SK-N-SH (cell line): ENCODE results near the gene SCN10A.

DNA sequence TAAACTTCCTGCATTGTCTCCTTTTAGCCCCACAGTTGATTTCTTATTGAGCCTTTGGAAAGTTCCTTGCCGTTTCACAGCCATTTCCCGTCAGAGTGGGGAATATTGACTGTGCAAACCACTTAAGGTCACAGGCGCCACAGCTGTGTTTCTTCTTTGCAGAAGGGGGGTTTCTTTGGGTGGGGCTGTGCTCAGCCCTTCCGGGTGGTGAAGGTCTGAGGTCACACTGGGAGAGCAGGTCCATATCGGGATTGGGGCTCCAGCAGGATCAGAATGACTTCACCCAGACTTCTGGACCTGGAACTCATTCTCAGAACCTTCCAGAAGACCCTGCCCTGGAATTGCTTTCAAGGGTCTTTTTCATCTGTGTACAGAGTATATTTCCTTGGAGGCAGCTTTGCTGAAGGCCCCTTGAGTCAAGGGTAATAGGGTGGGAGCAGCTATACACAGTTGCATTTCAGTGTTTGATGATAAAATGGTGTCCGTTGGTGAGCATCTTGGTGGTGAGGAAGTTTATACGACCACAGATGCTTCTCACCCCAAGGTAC lies 122.7 kb downstream of the ITGA9 start:
- RRBS: no CpG with 5 or more reads among the region's 7 CpGs
CAGE:
- cytosol, long polyA plus RNA: no peak
- long polyA plus RNA: no peak
- nucleus, long polyA plus RNA: no peak

GRCh38 chr3:37667396-37667803 lies 194.3 kb upstream of the CTDSPL start:
- RRBS: no CpG with 5 or more reads among the region's 5 CpGs
CAGE:
- cytosol, long polyA plus RNA: no peak
- long polyA plus RNA: no peak
- nucleus, long polyA plus RNA: no peak

GRCh38 chr3:37765457-37766152 lies 96.1 kb upstream of the CTDSPL start:
- RRBS: 26% methylated on average over 4 of the region's 12 CpGs
CAGE:
- cytosol, long polyA plus RNA: no peak
- long polyA plus RNA: no peak
- nucleus, long polyA plus RNA: no peak

DNA sequence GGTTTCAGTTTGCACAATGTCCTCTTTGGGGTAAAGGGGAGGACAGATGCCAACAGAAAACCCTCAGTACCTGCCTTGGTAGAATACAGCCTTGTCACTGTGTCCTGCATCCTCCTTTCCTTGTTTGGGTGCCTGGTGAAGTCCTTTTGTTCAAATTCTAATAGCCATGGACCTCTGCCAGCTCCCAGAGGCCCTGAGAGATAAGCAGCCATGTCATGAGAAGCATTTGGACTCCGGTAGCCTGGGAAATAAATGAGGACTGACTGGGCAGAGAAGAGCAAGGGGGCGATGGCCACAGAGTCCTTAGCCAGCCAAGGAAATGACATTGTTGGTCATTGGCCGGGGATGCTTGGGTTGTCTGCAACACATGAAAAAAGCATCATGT lies 90.8 kb upstream of the CTDSPL start:
- RRBS: 54% methylated on average over 2 of the region's 3 CpGs
CAGE:
- cytosol, long polyA plus RNA: no peak
- long polyA plus RNA: no peak
- nucleus, long polyA plus RNA: no peak

- RRBS: no CpG with 5 or more reads among the region's 6 CpGs
CAGE:
- cytosol, long polyA plus RNA: no peak
- long polyA plus RNA: no peak
- nucleus, long polyA plus RNA: no peak
These were observed 28.9 kb upstream of the VILL start for GRCh38 chr3:37961615-37962154.

GRCh38 chr3:37983274-37983901 lies 7.2 kb upstream of the VILL start:
- RRBS: no CpG with 5 or more reads among the region's 4 CpGs
CAGE:
- cytosol, long polyA plus RNA: no peak
- long polyA plus RNA: no peak
- nucleus, long polyA plus RNA: no peak

GRCh38 chr3:37996789-37997258 lies 6.2 kb downstream of the VILL start:
- RRBS: no CpG with 5 or more reads among the region's 6 CpGs
CAGE:
- cytosol, long polyA plus RNA: no peak
- long polyA plus RNA: no peak
- nucleus, long polyA plus RNA: no peak

DNA sequence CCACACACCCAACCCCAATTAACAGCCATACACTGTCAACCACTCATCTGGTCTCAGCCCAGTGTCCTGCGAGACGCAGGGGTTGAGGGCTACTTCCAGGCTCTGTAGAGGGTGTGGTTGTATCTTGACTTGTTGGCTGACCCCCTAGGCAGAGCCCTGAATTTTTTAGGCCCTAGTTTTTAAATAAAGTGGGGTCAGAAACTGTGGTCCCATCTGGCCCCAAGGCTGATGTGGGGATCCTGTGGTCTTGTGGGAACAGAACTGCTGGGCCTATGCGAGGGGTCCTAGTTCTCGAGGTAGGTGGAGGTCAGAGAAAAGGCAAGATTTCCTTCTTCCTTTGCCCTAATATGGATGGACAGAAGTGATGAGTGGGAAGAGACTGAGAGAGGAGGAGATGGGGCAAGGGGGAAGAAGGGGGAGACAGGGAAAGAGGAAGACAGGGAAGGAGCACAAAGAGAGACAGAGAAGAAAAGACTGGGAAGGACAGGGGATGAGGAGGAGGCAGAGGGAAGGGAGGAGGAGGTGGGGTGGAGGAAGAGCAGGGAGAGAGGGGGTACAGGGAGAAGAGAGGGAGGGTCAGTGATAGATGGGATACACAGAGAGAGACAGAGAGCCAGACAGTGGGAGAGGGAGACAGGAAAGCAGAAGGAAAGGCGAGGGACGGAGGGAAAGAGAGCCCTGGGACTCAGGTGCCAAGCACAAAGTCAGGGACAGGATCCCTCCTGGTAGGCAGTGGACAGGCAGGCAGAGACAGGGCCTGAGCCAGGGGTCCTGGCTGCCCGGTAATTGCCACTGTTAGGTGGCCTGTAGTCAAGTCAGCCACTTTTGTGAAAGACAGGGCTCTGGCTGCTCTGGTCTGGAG lies 9.6 kb downstream of the VILL start:
- RRBS: no CpG with 5 or more reads among the region's 7 CpGs
CAGE:
- cytosol, long polyA plus RNA: no peak
- long polyA plus RNA: no peak
- nucleus, long polyA plus RNA: no peak

DNA sequence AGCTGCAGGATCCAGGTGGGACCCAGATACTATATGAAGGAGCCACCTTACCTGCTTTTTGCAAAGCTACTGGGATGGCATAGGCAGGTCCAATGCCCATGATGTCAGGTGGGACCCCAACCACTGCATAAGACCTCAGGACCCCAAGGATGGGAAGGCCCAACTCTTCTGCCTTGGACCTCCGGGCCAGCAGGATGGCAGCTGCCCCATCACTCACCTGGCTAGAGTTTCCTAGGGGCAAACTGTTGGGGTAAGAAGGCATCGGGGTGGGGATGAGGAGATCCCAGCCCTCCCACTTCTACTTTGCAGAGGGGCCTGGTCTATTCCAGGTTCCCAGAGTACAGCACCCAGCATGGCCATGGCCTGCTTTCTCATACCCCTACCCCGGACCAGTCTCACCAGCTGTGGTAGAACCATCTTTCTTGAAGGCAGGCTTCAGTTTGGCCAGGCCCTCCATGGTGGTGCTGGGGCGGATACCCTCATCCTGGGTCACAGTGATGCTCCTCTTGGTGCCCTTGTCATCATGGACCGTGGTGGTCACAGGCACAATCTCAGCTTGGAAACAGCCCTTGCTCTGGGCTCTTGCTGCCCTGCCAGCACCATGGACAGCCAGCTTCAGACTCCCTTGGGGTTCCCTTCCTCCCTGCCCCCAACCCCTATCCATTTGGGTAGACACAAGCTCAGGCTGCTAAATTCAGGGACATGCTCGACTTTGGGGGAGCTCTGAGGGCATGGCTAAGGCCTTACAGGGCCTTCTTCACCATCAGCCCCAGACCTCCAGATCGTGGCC lies 10.6 kb downstream of the ACAA1 start:
- RRBS: no CpG with 5 or more reads among the region's 7 CpGs
CAGE:
- cytosol, long polyA plus RNA: no peak
- long polyA plus RNA: no peak
- nucleus, long polyA plus RNA: no peak

GRCh38 chr3:38506694-38507673 lies 10.8 kb downstream of the EXOG start:
- RRBS: no CpG with 5 or more reads among the region's 8 CpGs
CAGE:
- cytosol, long polyA plus RNA: no peak
- long polyA plus RNA: no peak
- nucleus, long polyA plus RNA: no peak

DNA sequence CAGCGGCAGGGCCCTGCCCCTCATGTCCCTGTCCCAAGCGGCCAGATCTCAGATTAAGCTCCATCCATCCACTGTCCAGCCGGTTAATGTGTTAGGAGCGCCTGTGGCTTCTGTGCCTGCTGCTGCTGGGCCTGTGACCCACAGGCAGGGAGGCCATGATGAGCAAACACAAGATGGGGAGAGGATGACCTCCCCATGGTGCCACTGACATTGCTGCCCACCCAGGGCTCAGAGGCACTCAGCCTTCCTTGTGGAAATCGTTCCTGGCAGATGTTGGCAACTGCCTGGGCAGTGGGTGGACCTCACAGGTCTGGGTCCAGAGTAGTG lies 38.6 kb downstream of the SCN5A start:
- RRBS: no CpG with 5 or more reads among the region's 5 CpGs
CAGE:
- cytosol, long polyA plus RNA: no peak
- long polyA plus RNA: no peak
- nucleus, long polyA plus RNA: no peak

- RRBS: no CpG with 5 or more reads among the region's 5 CpGs
CAGE:
- cytosol, long polyA plus RNA: no peak
- long polyA plus RNA: no peak
- nucleus, long polyA plus RNA: no peak
These were observed at the start of gene SCN10A for GRCh38 chr3:38816208-38816446. Gene SCN10A, minus strand, starts transcription at chr3:38816217.

GRCh38 chr3:38960255-38960649 lies 91.5 kb downstream of the SCN11A start:
- RRBS: no CpG with 5 or more reads among the region's 5 CpGs
CAGE:
- cytosol, long polyA plus RNA: no peak
- long polyA plus RNA: no peak
- nucleus, long polyA plus RNA: no peak

DNA sequence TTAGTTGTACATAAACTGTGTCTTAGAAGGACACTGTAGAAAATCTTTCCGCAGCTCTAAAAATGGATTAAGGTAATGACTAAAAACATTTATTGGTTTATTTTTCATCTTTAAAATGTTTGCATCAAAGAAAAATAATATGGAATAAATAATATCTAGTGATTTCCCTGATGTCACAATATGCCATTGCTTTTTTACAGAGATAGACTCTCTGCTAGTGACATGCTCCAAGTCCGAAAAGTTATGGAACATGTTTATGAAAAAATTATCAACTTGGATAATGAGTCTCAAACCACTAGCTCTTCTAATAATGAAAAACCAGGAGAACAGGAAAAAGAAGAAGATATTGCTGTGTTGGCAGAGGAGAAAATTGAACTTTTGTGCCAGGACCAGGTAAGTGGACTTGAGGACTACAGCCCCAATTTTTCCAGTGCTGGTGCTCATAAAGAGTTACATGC lies 13.7 kb downstream of the GORASP1 start:
- RRBS: no CpG with 5 or more reads among the region's 2 CpGs
CAGE:
- cytosol, long polyA plus RNA: no peak
- long polyA plus RNA: no peak
- nucleus, long polyA plus RNA: no peak

DNA sequence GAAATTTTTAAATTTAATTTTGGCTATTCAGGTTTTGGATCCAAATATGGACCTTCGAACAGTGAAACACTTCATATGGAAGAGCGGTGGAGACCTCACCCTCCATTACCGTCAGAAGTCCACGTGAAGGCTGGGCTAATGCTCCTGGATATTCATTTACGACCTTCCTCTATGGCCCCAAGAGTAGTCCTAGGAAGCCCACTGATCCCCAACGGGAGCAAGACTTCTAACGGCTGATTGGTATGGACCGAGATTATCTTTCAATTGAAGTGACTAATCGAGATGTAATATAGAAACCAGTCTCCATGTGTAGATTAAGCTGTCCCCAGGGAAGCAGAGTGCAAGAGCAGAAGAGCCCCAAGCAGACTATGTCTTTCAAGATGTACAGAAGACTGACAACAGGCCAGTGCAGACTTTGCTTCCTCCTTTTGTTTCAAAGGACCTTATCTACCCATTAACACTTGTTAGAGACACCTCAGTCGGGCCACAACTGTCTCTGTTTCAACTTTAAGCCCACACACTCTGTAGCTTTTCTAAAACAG lies 12.7 kb downstream of the GORASP1 start:
- RRBS: no CpG with 5 or more reads among the region's 10 CpGs
CAGE:
- cytosol, long polyA plus RNA: no peak
- long polyA plus RNA: no peak
- nucleus, long polyA plus RNA: no peak

GRCh38 chr3:39125633-39126267 lies 18.3 kb downstream of the TTC21A start:
- RRBS: no CpG with 5 or more reads among the region's 7 CpGs
CAGE:
- cytosol, long polyA plus RNA: no peak
- long polyA plus RNA: no peak
- nucleus, long polyA plus RNA: no peak

DNA sequence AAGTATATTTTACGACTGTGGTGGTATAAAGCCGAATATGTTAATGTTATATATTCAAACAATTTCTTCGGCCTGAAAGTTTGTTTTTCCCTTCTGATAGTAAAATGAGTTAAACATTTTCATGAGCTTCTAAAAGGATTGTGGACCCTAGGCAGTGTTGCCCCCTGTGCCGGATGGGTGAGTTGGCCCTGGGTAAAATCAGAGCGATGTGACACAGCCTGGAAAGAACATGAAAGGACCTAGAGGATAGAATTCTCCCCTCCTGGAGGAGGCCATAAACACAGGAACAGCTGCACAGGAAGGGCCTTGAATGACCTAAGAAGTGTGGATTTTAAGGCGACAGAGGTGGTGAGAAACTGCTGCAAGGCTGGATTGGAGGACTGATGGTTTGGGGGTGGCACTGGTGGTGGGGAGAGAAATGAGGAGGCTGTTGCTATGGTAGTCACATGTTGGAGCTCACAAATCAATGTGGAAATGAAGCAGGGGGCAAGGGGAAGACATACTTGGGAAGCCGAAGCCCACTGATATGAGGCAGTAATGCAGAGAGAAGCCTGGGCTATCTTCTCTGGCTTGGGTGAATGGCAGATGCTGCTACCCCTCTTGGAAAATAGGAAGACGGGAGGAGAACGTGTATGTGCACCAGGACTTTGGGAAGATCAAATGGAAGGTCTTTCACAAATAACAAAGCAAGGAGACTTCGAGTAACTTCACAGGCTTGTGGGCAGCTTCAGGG lies 13.8 kb downstream of the XIRP1 start:
- RRBS: no CpG with 5 or more reads among the region's 10 CpGs
CAGE:
- cytosol, long polyA plus RNA: no peak
- long polyA plus RNA: no peak
- nucleus, long polyA plus RNA: no peak

- RRBS: no CpG with 5 or more reads among the region's 3 CpGs
CAGE:
- cytosol, long polyA plus RNA: no peak
- long polyA plus RNA: no peak
- nucleus, long polyA plus RNA: no peak
These were observed 550 bp downstream of the XIRP1 start for GRCh38 chr3:39191815-39192275.

DNA sequence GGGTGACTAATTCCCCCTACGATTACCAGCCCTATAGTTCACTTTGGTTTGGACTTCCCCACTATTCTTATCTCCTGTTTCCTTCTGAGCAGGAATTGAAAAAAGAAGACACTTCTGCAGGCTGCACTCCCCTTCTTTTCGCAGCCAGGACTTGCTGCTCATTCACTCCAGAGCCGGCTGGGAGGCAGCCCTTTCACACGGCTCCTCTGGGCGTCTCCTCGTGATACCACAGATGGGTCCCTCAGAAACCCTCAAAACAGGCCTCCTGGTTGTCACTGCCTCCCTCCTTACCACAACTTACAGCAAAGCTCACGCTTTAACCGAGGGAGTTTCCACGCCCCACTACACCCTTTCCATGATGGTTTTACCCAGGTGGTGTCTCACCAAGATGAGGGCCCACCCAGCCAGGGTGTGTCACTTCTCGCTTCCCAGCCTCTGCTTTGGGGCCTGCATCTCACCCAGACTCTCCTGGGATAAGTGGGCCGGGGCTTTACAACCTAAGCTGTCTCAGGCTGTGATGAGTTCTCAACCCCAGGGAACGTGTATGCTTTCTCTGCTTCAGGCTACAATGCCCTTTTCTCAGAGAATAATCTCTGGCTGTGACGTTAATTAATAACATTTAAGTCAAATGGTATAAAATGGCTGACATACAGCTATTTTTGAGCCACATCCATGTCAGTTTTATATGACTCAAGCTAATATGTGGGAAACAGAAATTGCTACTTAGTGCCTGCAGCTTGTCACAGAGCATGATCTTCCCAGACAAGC lies 11.9 kb downstream of the CX3CR1 start:
- RRBS: no CpG with 5 or more reads among the region's 13 CpGs
CAGE:
- cytosol, long polyA plus RNA: no peak
- long polyA plus RNA: no peak
- nucleus, long polyA plus RNA: no peak

- RRBS: no CpG with 5 or more reads among the region's 7 CpGs
CAGE:
- cytosol, long polyA plus RNA: no peak
- long polyA plus RNA: no peak
- nucleus, long polyA plus RNA: no peak
These were observed 8.4 kb downstream of the CX3CR1 start for GRCh38 chr3:39271347-39271941.